Endometrial microvascular endothelial cells (primary cell): Measurements from ENCODE around the gene POPDC3.

DNA sequence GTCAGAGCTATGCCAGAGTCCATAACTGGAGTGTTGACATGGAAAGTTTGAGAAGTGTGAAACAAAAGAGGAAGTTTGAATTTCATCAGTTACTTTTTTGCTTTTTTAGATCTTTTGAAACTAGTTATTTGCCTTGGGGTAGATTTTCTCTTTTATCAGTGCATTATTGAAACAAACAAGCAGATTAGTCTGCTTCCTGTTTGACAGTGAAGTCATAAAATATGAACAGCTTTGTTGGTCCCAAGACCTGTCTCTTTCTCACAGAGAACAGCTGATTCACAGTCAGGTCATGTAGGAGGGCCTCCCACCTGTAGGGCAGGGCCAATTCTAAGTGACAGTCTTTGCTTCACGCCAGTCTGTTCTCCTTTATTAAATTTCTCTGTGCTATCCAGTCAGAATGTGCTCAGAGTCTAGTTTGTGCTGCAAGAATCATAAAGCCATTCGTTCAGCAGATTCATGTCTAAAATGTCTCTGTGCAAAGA, 125.2 kb downstream of the KLHL32 start:
- RAMPAGE, long total RNA, result no peak

- RAMPAGE, long total RNA, result no peak
Observed at GRCh38 chr6:98836888-98837436, 2.6 kb downstream of the POU3F2 start.

GRCh38 chr6:99400782-99401754, 7.1 kb upstream of the COQ3 start:
- RAMPAGE, long total RNA, result no peak

DNA sequence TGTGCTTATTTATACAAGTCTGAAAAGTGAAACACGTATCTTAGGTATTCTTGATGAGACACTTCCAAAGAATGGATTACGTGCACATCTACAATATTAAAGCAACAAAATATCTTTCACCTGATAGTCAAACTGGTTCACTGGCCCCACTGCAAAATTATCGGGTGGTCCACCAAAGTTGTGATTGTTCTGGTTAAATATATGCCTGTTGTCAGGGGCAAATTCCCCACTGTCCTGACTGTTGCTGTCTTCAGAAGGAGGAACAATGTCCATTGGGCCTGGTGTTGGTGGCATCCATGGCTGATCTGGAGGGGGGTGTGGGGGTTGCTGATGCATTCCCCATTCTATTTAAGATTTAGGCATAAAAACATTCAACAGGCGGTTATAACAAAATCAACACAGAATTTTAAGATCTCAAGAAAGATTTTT, 14.5 kb downstream of the PNISR start:
- RAMPAGE, long total RNA, result no peak

GRCh38 chr6:100455775-100456470, 8.8 kb downstream of the SIM1 start:
- RAMPAGE, long total RNA, result no peak

GRCh38 chr6:104955861-104956060, 1.1 kb upstream of the LIN28B start:
- RAMPAGE, long total RNA, result no peak

DNA sequence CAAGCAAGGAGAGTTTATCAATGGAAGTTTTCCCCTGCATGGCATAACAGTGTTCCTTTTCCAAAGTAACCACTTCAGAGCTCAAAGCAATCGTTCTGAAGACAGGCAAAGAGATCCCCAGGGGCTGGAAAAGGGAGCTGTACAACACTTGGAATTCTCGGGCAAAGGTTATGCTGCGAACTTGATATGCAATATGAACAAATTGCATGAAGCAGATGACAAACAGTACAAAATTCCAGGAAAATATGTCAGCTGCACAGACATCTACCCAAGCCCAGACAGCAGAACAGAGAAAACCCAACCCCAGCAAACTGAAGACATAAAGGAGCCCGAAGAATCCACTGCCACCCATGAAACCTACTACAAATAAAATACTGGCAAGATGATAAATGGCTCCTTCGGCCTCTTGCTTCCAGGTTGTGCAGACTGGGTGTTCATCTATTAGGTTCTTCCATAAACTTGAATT, 18.3 kb downstream of the POPDC3 start:
- RAMPAGE, long total RNA, result no peak

- RAMPAGE, long total RNA, result no peak
Observed at GRCh38 chr6:105179200-105180274, at the start of gene POPDC3. Gene POPDC3 (minus strand): TSS chr6:105180014.

DNA sequence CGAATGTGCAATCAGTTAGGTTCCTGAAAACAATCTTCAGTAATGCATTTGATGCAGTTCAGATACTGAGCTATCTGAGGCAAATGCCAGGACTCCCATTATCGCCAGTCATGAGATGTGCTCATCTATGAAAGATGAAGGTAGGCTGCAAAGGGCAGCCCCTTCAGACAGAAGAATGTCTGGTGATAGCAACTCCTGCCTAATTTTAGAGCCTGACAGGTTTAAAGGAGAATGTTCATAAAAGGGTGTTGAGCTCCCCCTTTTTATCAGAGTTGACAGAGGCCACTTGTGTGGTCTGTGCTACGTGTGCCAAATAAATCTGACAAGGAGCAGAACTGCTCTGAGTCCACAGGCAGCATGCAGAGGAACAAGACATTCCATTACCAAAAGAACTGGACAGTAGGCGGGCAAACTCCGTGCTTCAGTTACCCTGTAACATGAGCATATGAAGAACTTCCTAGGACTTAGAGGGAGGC, 101.8 kb downstream of the PREP start:
- RAMPAGE, long total RNA, result no peak

GRCh38 chr6:105454123-105454607, 51.3 kb upstream of the PREP start:
- RAMPAGE, long total RNA, result no peak

DNA sequence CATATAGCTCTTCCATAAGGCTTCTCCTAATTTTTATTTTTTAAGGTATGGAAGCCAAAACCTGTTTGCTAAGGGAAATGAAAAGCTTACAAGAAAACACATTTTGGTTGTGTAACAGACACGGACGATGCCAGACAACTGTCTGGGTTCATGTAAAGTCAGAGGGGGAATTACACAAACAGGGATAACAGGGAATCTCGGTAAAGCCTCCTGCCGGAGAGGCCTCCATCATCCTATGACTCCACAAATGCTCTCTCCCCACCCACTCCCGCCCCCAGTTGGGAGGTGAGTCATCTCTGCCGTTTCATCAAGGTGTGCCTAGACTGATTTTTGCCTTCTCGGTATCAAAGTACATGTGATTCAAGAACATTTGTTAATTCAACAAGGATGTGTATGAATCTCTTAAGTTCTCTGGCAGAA, 305.0 kb upstream of the PRDM1 start:
- RAMPAGE, long total RNA, result no peak

- RAMPAGE, long total RNA, result no peak
Observed at GRCh38 chr6:106089641-106090591, 3.8 kb downstream of the PRDM1 start.

- RAMPAGE, long total RNA, result no peak
Observed at GRCh38 chr6:106100822-106101221, 14.7 kb downstream of the PRDM1 start.

DNA sequence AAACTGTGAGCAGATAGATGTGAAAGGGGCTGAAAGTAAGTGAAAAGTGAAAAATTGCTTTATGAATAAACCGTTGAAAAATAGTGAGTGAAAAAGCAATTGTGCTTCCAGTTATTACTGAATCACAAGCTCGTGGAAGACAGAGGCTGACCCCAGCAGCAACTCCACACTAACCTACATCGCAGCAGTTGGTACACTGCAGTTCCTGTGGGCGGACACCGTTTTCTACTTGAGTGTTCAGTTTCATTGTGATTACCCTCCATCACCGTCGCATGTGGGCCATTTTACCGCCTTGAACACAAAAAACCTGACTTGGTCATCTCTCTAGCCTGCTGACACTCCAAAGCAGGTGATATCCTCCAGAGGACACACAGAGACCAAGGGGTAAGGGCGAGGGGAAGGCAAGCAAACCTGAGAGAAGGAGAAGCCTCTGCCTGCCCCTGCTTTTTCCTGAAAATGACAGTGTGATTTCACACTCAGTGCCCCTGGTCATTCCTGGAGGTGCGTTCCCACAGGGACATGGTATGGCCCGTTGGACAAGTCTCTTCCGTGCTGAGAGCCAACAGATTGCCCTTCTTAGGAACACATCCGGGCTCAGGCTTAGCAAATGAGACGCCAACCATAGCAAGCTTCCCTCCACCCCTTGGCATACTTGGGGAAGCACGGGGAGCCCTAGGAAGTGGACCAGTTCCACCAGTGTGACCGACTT, 28.5 kb downstream of the PRDM1 start:
- RAMPAGE, long total RNA, result no peak

GRCh38 chr6:106509290-106509932, 119.9 kb downstream of the RTN4IP1 start:
- RAMPAGE, long total RNA, result no peak

DNA sequence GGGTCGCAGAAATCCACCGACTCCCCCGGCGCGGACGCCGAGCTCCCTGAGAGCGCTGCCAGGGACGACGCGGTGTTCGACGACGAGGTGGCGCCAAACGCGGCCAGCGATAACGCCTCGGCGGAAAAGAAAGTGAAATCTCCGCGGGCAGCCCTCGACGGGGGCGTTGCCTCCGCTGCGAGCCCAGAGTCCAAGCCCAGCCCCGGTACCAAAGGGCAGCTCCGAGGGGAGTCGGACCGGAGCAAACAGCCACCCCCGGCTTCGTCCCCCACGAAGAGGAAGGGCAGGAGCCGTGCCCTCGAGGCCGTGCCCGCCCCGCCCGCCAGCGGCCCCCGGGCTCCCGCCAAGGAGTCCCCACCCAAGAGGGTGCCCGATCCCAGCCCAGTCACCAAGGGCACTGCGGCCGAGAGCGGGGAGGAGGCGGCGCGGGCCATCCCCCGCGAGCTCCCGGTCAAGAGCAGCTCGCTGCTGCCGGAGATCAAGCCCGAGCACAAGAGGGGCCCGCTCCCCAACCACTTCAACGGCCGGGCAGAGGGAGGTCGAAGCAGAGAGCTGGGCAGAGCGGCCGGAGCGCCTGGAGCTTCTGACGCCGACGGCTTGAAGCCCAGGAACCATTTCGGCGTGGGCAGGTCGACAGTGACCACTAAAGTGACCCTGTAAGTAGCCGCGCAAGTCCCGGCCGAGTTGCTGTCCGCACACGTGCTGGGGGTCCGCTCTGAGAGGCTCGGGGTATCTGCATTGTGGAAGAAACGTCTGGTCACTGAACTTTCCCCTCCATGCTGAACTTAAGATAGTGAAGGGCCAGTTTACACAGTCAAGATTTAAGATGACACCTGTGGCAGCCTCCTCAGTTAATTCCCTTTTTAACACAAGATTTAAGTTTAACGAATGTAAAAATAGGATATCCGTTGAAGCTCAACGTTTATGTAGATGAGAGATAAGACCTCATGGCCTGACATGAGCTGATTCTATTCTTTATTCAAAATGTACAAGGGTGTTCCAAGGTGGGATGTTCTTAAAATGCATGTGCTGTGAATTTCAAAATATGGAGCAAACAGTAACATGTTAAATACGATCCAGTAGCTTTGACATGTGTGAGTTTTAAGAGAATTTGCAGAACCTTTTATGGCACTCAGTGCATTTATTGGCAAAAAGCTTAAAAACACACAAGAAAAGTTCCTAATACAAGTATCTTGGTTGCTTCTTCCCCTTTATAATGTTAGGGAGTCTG, 116.5 kb downstream of the RTN4IP1 start:
- RAMPAGE, long total RNA, result start-site peak on the plus strand centred at position 313 of the sequence, 312 bp wide, 231 and 310 reads in 2 replicates

DNA sequence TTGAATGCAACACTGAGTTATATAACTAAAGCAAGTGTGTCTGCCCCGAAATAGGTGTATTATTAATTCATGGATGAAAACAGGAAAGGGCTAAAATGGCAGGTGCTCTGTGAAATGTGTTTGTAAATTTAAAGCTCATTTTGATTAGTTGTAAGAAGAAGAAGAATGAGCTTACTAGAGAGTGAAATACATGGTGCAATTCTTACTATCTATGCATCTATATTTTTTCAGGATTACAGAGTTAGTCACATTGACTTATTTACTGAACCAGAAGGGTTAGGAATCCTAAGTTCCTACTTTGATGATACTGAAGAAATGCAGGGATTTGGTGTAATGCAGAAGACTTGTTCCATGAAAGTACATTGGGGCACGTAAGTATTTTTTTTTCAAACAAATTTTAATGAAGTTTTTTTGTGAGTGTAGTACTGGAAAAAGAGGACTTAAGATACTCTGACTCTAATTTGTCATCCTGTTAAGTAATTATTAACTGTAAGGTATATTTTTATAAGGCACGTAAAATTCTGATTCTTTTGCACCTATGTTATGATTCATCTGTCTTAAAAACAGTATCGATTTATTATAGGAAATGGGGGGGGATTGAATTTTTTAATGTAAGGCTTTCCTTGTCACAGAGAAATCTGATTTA, 99.2 kb downstream of the RTN4IP1 start:
- RAMPAGE, long total RNA, result no peak

DNA sequence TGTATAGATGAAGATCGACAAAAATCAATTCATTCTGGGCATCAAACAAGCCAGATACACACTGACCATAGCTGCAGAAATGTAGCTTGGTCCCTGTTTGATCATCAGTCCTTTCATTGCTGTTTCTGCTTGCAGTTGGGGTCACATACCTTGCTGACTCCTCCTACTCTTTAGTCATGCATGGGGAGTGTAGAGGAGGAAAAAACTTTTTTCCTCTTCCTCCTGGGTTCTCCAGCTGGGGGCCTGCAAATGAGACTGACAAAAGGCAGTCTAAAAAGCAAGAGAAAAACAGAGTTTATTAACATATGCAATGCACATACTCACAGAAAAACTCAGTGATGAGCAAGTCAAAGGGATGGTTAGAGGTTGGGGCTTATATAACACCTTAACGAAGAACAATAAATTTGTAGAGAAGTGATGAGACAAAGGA, 105.8 kb downstream of the QRSL1 start:
- RAMPAGE, long total RNA, result no peak

- RAMPAGE, long total RNA, result no peak
Observed at GRCh38 chr6:106785669-106786054, 156.3 kb downstream of the QRSL1 start.

DNA sequence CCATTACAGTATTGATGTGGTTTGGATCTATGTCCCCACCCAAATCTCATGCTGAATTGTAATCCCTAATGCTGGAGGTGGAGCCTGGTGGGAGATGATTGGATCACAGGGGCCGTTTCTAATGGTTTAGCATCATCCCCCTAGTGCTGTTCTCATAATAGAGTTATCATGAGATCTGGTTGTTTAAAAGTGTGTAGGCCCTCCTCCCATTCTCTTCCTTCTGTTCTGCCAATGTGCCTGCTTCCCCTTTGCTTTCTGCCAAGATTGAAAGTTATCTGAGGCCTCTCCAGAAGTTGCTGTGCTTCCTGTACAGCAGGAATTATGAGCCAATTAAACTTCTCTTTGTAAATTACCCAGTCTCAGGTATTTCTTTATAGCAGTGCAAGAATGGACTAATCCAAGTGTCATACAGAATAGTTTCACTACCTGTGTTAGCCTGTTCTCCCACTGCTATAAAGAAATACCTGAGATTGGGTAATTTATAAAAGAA, 100.1 kb downstream of the CD24 start:
- RAMPAGE, long total RNA, result no peak